Esophagus muscularis mucosa (tissue), 4 donors: ENCODE measurements around the genes BCAN, CRABP2 and PRCC.

DNA sequence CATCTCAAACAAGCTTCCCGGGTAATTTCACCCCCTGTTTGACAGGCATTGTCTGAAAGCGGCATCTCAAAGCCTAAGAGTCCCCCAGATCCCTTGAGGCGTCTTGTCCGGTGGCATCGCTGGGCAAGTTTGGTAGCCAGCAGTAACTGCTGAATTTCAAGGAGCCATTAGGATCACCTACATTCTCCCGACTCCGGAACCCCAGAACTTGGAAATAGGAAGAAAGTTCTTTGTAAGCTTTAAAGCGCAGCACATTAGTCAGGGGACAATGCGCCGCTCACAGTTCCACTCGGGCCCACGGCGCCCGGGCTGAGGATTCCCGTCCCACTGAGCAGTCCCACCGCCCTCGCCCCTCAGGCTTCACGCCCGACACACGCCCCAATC is 336 bp downstream of the IQGAP3 start:
- PRO-cap, result no peak
- RAMPAGE, long total RNA, 4 experiments, result no peak in any of the 4 experiments

DNA sequence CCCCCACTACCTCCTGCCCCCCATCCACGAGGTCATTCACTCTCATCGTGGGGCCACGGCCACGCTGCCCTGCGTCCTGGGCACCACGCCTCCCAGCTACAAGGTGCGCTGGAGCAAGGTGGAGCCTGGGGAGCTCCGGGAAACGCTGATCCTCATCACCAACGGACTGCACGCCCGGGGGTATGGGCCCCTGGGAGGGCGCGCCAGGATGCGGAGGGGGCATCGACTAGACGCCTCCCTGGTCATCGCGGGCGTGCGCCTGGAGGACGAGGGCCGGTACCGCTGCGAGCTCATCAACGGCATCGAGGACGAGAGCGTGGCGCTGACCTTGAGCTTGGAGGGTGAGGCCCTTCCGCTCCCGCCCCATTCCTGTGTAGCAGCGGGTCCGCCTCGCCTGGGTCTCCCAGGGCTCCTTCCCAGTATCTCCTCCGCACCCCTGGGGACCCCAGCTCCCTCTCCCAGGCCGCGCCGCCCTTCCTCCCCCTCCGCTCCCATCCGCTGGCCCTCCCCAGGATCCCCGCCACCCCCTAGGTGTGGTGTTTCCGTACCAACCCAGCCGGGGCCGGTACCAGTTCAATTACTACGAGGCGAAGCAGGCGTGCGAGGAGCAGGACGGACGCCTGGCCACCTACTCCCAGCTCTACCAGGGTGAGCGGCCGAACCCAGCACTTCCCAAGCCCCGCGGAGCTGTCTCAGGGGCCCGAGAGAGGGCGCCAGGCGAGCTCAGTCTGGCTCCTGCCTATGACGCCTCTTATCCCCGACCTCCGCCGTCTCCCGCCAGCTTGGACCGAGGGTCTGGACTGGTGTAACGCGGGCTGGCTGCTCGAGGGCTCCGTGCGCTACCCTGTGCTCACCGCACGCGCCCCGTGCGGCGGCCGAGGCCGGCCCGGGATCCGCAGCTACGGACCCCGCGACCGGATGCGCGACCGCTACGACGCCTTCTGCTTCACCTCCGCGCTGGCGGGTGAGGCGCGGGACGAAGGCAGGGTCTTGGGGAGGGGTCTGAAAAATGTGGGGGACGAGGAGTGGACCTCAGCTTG is 4.9 kb downstream of the HAPLN2 start:
- PRO-cap, result bidirectional peak, plus-strand start at position 780 of the sequence, minus-strand start at position 694 of the sequence
- RAMPAGE, long total RNA, 4 experiments, result start-site peak on the plus strand in 1 of 4 experiments, centred at position 736 of the sequence, 5 reads per replicate; start-site peak on the minus strand in 1 of 4 experiments, centred at position 694 of the sequence, 6 reads per replicate

DNA sequence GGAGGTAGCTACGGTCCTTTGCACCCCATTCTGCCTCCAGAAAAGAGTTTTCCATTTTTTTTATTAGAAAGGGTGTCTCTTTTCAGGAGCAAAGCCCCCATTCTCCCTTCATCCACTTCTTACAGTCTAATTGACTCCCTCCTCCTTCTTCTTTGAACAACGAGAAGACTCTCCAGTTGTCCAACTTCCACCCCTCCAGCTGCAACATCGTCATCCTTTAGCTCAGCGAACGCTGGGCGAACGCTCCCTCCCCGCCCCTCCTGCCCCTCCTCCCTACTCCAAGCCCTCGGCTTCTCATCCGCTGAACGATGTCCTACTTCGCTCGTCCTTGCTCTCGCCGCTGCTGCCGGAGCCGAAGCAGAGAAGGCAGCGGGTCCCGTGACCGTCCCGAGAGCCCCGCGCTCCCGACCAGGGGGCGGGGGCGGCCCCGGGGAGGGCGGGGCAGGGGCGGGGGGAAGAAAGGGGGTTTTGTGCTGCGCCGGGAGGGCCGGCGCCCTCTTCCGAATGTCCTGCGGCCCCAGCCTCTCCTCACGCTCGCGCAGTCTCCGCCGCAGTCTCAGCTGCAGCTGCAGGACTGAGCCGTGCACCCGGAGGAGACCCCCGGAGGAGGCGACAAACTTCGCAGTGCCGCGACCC is at the start of gene BCAN:
TSS of gene BCAN (plus strand) at position 496 of the 636 bp plus-strand sequence.
- PRO-cap, result no peak
- RAMPAGE, long total RNA, 4 experiments, result no peak in any of the 4 experiments

DNA sequence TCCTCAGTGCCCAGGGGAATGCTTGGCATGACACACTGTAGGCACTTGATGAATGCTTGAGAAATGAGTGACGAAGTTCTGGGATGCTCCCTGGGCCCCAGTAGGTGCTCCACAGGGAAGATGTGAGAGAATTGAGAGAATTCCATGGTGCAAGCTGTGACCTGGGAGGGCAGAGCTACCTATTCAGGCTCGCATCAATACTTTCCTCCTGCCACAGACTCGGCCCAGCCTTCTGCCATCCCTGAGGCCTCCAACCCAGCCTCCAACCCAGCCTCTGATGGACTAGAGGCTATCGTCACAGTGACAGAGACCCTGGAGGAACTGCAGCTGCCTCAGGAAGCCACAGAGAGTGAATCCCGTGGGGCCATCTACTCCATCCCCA is 9.3 kb downstream of the BCAN start:
- PRO-cap, result no peak
- RAMPAGE, long total RNA, 4 experiments, result no peak in any of the 4 experiments

- PRO-cap, result no peak
- RAMPAGE, long total RNA, 4 experiments, result no peak in any of the 4 experiments
Observed at GRCh38 chr1:156691507-156692197, 13.7 kb downstream of the CRABP2 start.

- PRO-cap, result no peak
- RAMPAGE, long total RNA, 4 experiments, result no peak in any of the 4 experiments
Observed at GRCh38 chr1:156693862-156695039, 11.1 kb downstream of the CRABP2 start.

- PRO-cap, result unidirectional peak, plus-strand start at chr1:156705432; bidirectional peak, plus-strand start at chr1:156706207, minus-strand start at chr1:156706114
- RAMPAGE, long total RNA, 4 experiments, result start-site peak on the minus strand in 4 of 4 experiments, at chr1:156705583-156705838 at its widest, 9 to 65 reads per replicate
Observed at GRCh38 chr1:156705323-156706314, at the start of gene CRABP2. TSS of gene CRABP2 (minus strand) at chr1:156705583.

DNA sequence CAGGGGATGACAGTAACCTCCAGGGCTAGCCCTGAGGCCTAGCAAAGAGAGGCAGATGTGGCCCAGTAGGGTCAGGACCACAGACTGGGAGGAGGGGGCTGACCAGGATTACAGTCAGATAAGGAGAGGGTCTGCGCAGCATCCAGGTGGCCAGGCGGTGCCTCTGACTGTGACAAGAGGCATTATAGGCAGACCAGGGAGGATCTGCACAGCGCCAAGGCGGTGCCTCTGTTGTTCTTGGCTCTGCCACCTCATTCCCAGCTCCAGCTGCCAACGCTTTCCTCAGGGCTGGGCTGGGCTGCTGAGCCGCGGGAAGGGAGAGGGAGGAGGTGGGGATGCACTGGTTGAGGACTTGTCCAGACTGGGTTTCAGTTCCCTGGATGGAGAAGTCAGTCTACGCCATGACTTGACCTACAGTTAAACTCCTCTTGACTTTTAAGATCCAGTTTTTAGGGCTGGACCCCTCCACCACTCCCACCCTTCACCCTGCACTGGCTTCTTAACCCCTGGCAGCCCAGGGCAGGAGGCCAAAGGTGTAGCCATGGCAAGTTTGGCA is 4.4 kb upstream of the CRABP2 start:
- PRO-cap, result no peak
- RAMPAGE, long total RNA, 4 experiments, result no peak in any of the 4 experiments

- PRO-cap, result no peak
- RAMPAGE, long total RNA, 4 experiments, result no peak in any of the 4 experiments
Observed at GRCh38 chr1:156734190-156734600, 5.6 kb upstream of the ISG20L2 start.

DNA sequence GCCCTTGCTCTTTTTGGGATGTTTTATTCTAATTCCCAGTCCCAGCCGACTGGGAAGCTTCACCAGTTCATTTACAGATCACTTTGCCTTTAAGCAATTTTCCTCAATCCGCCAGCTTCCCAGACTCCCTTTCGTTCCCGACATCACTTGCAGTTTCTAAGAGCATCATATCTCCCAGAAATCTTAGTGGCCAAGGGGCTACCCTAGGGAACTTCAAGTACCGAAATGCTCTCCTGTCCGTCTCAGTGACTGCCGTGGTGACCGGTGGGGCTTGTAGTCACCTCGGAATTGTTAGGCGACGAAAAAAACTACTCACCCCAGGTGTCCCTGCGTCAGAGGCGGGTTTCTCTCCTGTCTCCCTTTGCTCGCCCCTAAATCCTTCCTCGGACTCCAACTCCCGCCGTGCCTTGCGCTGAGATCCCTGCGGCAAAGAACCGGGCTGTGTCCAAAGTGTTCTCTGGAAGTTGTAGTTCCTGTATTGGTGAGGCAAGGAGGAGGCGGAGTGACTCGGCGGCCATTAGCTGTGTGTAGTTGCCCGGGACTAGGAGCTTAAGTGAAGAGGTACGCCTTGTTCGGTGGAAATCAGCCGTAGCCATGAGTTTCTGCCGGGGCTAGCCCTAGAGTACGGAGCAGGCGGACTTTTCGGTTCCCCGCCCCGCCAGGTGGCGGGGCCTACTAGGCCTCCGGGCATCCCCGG is at the start of gene PRCC:
TSS of gene PRCC (plus strand) at position 513 of the 697 bp plus-strand sequence.
- PRO-cap, result bidirectional peak, plus-strand start at position 513 of the sequence, minus-strand start at position 158 of the sequence
- RAMPAGE, long total RNA, 4 experiments, result start-site peak on the plus strand in 3 of 4 experiments, centred at positions 517 to 522 of the sequence, 18 to 65 reads per replicate

GRCh38 chr1:156796385-156797557 is 19.9 kb downstream of the SH2D2A start:
- PRO-cap, result no peak
- RAMPAGE, long total RNA, 4 experiments, result no peak in any of the 4 experiments

- PRO-cap, result no peak
- RAMPAGE, long total RNA, 4 experiments, result no peak in any of the 4 experiments
Observed at GRCh38 chr1:156802389-156802815, 14.2 kb downstream of the SH2D2A start.

- PRO-cap, result bidirectional peak, plus-strand start at chr1:156815671, minus-strand start at chr1:156815505
- RAMPAGE, long total RNA, 4 experiments, result start-site peak on the plus strand in 2 of 4 experiments, at chr1:156815636-156815691 at its widest, 11 to 28 reads per replicate
Observed at GRCh38 chr1:156814847-156815786, 1.5 kb downstream of the SH2D2A start.

- PRO-cap, result no peak
- RAMPAGE, long total RNA, 4 experiments, result no peak in any of the 4 experiments
Observed at GRCh38 chr1:156898036-156898756, 4.7 kb downstream of the PEAR1 start.

DNA sequence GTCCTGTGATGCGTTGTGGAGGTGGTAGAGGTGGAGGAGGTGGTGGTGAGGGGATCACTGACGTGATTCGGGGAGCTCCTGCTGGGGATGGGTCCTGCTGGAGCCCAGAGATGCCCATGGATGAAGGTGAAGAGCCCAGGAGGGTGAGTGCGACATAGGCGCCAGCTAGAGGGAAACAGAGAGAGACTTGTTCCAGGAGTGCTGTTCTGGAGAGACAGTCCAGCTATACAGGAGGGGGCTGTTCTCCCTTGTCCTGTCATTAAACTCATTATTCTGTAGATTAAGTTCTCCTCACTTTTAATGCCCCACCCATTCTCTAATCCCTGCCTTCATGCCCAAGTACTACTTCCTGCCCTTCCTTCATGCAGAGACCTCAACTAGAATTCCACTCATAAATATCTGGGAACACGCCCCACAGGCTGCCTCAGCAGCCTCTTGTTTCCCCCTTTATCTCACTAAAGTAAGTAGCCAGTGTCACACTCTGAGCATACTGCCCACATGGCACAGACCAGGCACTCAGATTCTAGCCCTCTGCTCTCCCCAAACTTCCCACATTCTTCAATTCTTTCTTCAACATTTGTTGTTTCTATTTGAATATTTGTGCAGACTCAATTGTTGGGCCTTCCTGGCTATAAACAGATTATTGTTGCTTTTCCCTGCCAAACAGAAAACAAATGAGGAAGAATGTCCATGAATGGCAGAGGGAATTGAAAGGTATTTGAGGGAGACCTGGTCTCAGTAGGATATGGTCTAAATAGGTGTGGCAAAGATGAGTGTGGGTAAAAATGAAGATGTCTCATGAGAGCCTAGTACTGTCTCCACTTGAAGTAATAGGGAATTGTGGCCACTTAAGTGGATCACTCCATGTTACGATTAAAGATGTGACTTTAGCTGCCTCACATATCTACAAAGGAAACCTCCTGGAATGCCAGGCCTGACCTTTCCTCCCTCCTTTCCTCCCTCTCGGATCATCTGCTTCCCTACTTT is 58.1 kb downstream of the LRRC71 start:
- PRO-cap, result no peak
- RAMPAGE, long total RNA, 4 experiments, result no peak in any of the 4 experiments

GRCh38 chr1:157154303-157154707 is 16.1 kb upstream of the ETV3 start:
- PRO-cap, result no peak
- RAMPAGE, long total RNA, 4 experiments, result no peak in any of the 4 experiments

DNA sequence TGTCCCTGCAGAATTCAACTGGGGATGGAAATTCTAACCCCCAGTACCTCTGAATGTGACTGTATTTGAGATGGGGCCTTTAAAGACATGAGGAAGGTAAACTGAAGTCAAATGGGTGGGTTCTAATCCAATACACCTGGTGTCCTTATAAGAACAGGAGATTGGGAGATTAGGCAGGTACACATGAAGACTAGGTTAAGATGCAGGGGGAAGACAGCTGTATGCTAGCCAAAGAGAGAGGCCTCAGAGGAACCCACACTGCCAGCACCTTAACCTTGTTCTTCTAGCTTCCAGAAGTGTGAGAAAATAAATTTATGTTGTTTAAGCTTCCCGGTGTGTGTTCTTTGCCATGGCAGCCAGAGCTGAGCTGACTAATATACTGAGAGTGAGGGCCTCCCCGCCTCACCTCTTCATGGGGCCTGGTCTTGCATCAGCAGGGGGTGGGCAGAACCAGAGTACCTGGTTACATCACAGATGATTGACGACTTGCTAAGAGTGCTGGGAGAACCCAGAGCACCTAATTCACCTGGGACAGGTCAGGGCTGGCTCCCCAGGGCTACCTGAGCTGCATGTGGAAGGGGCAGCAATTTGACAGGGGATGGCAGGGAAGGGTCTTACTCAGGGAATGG is 60.3 kb upstream of the ETV3 start:
- PRO-cap, result no peak
- RAMPAGE, long total RNA, 4 experiments, result no peak in any of the 4 experiments

- PRO-cap, result no peak
- RAMPAGE, long total RNA, 4 experiments, result no peak in any of the 4 experiments
Observed at GRCh38 chr1:157523989-157524602, 28.2 kb downstream of the FCRL5 start.

DNA sequence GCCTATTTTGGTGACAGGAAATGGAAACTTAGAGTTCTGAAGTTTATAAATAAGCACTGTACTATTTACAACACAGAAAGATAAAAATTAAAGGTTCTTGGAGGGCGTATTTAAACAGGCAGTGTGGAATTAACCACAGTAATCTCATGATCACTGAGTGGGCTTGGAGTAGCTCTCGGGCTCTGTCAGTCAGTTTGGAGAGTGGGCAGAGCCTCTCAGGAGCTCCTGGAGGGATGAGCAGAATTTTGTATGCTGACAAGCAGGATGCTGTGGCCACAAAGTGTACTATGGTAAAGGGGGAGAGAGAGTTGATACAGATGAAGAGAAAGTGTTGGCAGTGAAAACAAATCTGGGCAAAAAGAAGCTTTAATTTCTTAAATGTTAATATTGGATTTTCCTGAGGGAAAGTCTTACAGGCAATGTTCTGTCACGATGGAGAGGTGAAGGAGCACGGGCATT is 10.3 kb upstream of the FCRL5 start:
- PRO-cap, result no peak
- RAMPAGE, long total RNA, 4 experiments, result no peak in any of the 4 experiments

- PRO-cap, result no peak
- RAMPAGE, long total RNA, 4 experiments, result no peak in any of the 4 experiments
Observed at GRCh38 chr1:157702353-157702724, 1.8 kb upstream of the FCRL3 start.